Heart left ventricle (tissue), 7 donors: ENCODE data around the gene QKI.

DNA sequence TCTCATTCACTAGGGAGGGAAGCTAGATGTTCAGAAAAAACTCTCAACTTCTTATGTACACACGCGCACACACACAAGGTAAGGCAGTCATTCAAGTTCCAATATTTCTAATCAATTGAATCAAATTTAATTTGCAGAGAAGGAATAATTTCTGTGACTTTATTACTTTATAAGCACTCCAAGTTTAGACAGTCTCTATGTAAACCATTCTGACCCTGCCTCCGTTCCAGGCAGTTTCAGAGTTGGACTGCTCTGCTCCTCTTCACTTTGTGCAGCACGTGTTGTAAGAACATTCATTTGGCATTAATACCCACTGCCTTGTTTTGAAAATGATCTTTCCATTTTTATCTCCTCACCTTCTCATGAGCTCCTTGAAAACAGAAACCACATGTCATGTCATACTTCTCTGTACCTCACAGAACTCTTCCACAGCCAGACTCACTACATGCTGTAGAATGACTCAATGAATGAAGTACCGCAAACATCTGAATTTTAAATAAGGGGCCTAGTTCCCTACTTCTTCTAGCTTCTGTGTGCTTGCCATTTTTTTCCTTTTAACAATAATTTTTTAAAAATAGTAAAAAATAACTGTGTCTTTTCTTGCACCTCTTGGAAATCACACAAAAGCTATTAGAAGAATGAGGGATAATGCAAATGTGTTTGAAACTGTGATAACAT, 25.6 kb downstream of the SLC22A1 start:
- PRO-cap, 6 experiments: no peak in any of the 6 experiments
- RAMPAGE, long total RNA, 2 experiments: no peak in any of the 2 experiments
- RRBS: no CpG with 5 or more reads among the region's 5 CpGs

GRCh38 chr6:160447743-160448507, 99.7 kb downstream of the SLC22A3 start:
- PRO-cap, 6 experiments: no peak in any of the 6 experiments
- RAMPAGE, long total RNA, 2 experiments: no peak in any of the 2 experiments
- RRBS: no CpG with 5 or more reads among the region's 2 CpGs

- PRO-cap, 6 experiments: no peak in any of the 6 experiments
- RAMPAGE, long total RNA, 2 experiments: no peak in any of the 2 experiments
- RRBS: no CpG with 5 or more reads among the region's 3 CpGs
These were observed 2.9 kb downstream of the LPA start for GRCh38 chr6:160661158-160661667.

- PRO-cap, 6 experiments: no peak in any of the 6 experiments
- RAMPAGE, long total RNA, 2 experiments: no peak in any of the 2 experiments
- RRBS: no CpG with 5 or more reads among the region's 10 CpGs
These were observed 35.8 kb downstream of the PLG start for GRCh38 chr6:160737716-160738465.

DNA sequence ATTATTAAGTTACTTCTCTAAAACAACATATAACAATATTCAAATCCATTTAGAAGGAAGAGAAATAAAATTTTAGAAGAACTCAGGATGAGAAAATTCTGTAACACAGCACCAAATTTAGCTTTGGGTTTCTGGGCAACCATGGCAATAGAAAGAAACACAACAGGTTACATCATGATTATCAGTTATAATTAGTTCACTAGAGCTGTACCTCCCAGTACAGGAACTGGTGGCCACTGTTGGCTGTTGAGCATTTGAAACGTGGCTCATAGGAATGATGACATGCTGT, 23.8 kb upstream of the MAP3K4 start:
- PRO-cap, 6 experiments: peak in 1 of 6 experiments; most common plus-strand start position 217 of the sequence (in 1)
- RAMPAGE, long total RNA, 2 experiments: no peak in any of the 2 experiments
- RRBS: no CpG with 5 or more reads among the region's 1 CpG

DNA sequence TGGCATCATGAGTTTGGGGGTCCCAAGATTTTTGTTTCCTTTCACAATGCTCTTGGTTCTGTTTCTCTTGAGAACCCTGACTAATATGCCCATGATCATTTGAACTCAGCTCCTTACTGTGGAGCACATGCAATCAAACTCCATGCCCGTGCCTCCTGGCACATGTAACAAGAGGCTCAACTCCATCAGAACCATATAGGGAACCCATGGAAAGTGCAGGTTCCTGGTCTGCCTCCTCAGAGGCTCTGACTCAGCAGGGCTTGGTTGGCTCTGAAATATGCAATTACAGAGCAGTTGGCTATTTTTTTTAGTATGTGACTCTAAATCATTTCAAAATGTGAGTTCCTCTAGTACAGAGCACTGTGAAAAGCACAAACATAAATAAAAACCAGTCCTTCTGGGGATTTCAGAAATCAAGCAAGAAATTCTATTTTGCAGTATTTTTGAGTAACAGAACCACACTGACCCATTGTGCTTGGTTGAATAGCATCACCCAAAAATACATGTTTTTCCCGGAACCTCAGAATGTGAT, 13.4 kb upstream of the MAP3K4 start:
- PRO-cap, 6 experiments: no peak in any of the 6 experiments
- RAMPAGE, long total RNA, 2 experiments: no peak in any of the 2 experiments
- RRBS: no CpG with 5 or more reads among the region's 2 CpGs

- PRO-cap, 6 experiments: no peak in any of the 6 experiments
- RAMPAGE, long total RNA, 2 experiments: no peak in any of the 2 experiments
- RRBS: no CpG with 5 or more reads among the region's 4 CpGs
These were observed 55.7 kb downstream of the AGPAT4 start for GRCh38 chr6:161218165-161218474.

GRCh38 chr6:161369174-161369711, 95.4 kb upstream of the AGPAT4 start:
- PRO-cap, 6 experiments: no peak in any of the 6 experiments
- RAMPAGE, long total RNA, 2 experiments: no peak in any of the 2 experiments
- RRBS: no CpG with 5 or more reads among the region's 14 CpGs

DNA sequence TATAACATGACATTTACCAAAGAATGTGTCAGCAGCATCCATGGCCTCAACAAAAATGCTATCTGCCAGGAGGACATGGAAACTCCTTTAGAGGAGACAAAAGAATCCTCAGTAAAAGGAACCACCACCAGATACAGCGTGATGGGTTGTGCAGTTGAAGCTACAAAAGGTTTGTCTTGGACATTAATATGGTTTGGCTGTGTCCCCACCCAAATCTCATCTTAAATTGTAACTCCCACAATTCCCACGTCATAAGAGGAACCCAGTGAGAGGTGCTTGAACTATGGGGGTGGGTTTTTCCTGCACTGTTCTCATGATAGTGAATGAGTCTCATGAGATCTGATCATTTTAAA, 539.9 kb downstream of the PRKN start:
- PRO-cap, 6 experiments: peak in 5 of 6 experiments; most common plus-strand start position 127 of the sequence (in 5)
- RAMPAGE, long total RNA, 2 experiments: no peak in any of the 2 experiments
- RRBS: no CpG with 5 or more reads among the region's 2 CpGs

DNA sequence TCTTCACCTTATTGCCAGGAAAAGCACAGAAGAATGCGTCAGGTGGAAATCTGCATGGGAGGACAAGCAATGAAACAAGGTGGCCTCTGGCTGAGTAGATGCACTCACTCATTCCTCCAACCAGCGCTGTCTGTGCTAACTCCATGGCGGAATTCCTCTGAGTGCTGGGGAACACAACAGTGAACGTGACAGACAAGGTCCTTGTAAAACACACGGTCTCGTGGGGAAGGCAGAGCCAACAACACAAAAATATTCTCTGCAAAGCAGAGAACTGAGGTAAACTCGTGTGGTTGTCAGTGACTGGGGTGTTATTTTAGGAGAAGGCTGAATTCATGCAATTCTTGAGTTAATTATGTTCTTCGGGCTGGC, 339.8 kb downstream of the PRKN start:
- PRO-cap, 6 experiments: peak in 2 of 6 experiments; most common plus-strand start position 213 of the sequence (in 1); most common minus-strand start position 166 of the sequence (in 2)
- RAMPAGE, long total RNA, 2 experiments: no peak in any of the 2 experiments
- RRBS: no CpG with 5 or more reads among the region's 8 CpGs

GRCh38 chr6:162670136-162670837, 57.3 kb downstream of the PRKN start:
- PRO-cap, 6 experiments: peak in 3 of 6 experiments; most common plus-strand start chr6:162670597 (in 1); most common minus-strand start chr6:162670477 (in 3)
- RAMPAGE, long total RNA, 2 experiments: no peak in any of the 2 experiments
- RRBS: no CpG with 5 or more reads among the region's 4 CpGs

DNA sequence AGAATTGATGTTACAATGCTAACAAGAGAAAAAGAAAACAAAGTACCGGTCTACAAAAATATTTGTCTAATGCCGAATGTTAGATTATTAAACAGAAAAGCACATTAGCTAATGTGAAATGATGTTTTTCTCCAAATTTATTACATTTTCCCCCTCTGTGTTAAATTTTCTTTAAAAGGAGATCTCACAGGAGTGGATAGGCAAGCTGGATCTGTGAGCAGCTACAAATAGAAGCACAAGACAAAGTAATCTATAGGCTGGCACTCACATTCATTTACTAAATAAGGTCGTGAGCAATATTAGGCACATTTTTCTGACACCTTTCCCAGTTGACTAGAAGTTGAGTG, 205.8 kb upstream of the QKI start:
- PRO-cap, 6 experiments: peak in 3 of 6 experiments; most common minus-strand start position 215 of the sequence (in 2)
- RAMPAGE, long total RNA, 2 experiments: no peak in any of the 2 experiments
- RRBS: no CpG with 5 or more reads among the region's 3 CpGs

DNA sequence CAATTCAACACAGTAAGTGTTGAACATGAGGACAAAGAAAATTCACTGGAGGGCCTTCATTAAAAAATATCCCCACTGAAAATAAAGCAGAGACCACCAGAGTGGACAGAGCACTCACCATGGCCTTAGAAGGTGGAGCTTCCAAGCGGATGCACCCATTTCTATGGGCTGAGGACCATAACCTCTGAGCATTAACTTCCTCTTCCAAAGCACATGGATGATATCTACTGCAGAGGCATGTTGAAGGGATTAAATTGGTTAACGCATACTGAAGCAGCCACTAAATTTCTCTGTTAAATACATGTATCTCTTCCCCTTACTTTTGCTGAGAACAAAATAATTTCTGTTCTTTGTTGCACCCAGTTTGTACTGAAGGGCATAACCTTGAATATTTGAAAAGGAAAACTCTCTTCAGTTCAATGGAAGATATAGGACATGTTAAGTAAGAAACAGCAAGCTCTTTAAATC, 204.1 kb upstream of the QKI start:
- PRO-cap, 6 experiments: peak in 2 of 6 experiments; most common plus-strand start position 94 of the sequence (in 2)
- RAMPAGE, long total RNA, 2 experiments: no peak in any of the 2 experiments
- RRBS: no CpG with 5 or more reads among the region's 2 CpGs

DNA sequence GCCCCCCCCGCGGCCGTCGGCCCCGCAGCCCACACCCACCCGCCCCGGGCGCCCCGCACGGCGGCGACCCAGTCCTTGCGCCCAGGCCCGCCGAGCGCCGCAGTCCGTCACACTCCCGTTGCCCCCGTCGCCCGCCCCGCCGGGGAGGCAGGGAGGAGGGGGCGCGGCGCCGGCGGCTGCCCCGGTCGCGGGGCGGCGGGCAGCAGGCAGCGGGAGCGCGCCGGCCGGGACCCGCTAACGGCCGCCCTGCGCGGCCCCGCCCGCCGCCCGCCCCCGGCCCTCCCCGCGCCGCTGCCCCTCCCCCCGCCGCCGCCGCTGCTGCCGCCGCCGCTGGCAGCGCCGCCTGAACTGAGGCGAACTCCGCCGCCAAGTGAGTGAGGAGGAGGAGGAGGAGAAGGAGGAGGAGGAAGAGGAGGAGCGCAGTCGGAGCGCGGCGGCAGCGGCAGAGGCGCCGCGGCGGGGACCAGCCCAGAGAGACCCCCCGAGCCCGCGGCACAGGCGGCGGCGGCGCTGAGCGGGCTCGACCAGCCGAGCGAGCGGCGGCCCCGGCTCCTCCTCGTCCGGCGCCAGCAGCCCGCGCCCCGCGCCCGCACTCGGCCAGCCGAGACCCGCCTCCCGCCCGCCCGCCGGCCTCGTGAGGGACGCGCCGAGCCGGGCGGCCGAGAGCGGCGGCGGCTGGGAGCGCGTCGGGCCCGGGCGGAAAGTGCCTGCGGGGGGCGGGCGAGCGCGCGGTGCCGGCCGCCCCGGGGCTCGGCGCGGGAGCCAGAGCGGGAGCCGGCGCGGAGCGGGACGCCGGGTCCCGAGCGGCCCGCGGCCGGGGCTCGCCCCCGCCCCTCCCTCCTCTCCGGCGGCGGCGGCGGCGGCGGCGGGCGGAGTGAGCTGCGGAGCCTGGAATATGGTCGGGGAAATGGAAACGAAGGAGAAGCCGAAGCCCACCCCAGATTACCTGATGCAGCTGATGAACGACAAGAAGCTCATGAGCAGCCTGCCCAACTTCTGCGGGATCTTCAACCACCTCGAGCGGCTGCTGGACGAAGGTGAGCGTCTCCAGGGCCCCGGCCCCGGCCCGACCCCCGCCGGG, at the start of gene QKI:
TSS of gene QKI (plus strand) at position 420 of the 1,081 bp plus-strand sequence.
- PRO-cap, 6 experiments: peak in 6 of 6 experiments; most common plus-strand start position 422 of the sequence (in 6); most common minus-strand start position 350 of the sequence (in 6)
- RAMPAGE, long total RNA, 2 experiments: start-site peak on the plus strand in 1 of 2 experiments, centred at position 885 of the sequence, 107 reads per replicate
- RRBS: 2% methylated on average over 66 of the region's 168 CpGs

DNA sequence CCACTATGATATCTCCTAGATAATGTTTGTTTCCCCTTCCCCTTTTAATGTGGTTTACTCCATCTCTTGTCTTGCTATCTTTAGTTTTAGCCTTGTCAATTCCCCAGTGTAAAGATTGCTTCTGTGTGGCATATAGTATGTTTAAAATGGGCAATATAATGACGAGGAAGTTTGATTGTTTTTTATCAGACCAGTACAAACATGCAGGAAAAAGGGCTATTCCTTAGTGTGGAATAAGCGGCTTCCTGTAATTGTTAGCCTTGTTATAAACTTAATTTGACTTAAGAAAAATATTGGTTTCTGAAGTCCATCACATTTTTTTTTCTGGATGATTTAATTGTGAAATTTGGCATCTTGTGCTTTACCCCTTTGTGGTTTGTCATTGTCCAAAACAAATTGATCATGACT, 3.2 kb downstream of the QKI start:
- PRO-cap, 6 experiments: no peak in any of the 6 experiments
- RAMPAGE, long total RNA, 2 experiments: no peak in any of the 2 experiments
- RRBS: no CpG with 5 or more reads among the region's 2 CpGs

DNA sequence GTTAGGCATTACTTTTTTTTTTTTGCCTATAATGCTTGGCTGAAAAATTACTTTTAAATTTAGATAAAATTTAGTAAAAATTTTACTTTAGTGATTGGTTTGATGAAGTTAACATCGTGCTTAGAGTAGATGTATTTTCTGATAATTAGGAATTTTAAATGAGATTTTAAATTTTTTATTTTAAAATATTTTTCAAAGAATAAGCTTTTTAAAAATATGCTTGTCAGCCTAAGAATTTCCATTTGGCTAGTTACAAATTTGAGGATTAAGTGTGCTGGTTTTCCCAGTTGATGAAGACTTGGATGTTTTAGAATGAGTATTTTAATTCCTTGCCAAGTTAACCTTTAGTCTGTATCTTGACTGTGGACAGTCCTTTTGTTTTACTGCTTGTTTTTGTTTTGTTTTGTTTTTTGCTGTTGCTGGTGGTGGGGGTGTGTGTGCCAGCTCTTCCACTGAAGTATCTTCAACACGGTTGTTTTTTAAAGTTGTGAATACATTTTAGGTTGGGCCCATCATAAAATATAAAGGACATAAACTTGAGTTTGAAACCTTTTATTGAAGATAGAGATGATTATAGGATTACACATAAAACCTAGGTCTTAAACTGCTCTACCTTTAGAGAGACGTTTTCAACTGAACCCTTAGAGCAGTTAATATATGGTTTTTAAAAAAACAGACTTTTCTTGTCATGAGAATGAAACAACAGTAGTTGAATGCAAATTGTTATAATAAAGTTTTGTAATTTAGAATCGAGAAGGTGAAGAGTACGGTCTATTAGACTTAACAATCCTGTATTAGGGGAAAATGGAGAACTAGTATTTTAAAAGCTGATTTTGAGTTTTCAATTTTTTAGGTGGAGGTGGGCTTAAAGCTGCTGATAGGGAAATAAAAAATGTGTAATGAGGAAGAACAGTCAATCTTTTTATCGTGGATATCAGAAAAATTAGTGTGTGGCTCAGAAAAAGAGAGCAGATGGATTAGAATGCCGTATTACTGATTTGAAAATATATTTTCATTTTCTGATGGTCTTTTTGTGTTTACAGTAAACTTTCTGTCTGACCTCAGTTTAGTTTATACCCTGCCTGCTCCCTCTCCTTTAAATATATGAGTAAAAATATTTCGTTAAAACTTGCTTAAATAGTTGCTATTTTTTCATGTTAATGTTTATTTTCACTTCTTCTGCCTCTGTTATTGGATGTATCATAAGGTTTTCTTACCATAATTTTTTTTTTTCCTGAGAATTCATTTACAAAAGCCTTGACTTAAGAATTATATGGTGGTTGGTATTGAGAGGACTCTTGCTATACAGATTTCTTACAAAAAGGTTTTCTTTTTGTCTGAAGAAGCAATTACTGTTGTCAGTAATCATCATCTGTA, 4.1 kb downstream of the QKI start:
- PRO-cap, 6 experiments: peak in 1 of 6 experiments; most common plus-strand start position 749 of the sequence (in 1)
- RAMPAGE, long total RNA, 2 experiments: no peak in any of the 2 experiments
- RRBS: no CpG with 5 or more reads among the region's 8 CpGs

DNA sequence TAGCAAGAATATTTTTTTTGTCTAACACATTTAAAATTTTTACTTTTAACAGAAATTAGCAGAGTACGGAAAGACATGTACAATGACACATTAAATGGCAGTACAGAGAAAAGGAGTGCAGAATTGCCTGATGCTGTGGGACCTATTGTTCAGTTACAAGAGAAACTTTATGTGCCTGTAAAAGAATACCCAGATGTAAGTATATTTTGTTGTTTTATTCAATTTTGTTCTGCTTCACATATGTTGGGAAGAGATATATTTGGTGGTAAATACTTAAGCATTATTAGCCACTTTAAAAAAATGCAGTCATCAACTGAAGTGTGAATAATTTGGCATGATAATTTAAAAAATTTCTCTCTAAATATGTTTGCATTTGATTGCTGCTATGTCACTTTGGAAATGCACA, 40.7 kb downstream of the QKI start:
- PRO-cap, 6 experiments: peak in 1 of 6 experiments; most common plus-strand start position 55 of the sequence (in 1)
- RAMPAGE, long total RNA, 2 experiments: start-site peak on the plus strand in 1 of 2 experiments, centred at position 72 of the sequence, 195 reads per replicate
- RRBS: no CpG with 5 or more reads among the region's 1 CpG

DNA sequence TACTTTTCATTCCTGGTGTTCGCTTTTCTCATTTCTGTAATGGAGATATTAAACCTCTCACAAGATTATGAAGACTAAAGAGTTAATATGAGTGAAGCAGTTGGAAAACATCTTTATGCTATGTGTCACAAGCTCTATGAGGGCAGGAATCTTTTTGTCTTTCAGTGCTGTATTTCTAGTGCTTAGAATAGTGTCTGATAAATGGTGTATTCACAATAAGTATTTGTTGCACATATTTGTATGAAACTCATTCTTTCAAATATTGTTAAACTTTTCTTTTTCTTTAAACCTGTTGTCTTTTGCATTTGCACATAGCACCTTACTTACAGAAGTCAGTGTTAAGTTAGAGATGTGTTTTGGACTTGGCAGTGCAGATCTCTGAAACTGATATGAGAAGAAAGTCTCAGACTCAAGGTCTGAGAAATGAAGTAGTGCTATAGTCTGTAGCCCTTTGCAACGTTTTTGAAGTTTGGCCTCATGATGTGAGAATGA, 43.8 kb downstream of the QKI start:
- PRO-cap, 6 experiments: no peak in any of the 6 experiments
- RAMPAGE, long total RNA, 2 experiments: no peak in any of the 2 experiments
- RRBS: no CpG with 5 or more reads among the region's 2 CpGs

GRCh38 chr6:163464617-163465655, 50.4 kb downstream of the QKI start:
- PRO-cap, 6 experiments: peak in 1 of 6 experiments; most common plus-strand start chr6:163465511 (in 1)
- RAMPAGE, long total RNA, 2 experiments: no peak in any of the 2 experiments
- RRBS: no CpG with 5 or more reads among the region's 6 CpGs

- PRO-cap, 6 experiments: peak in 1 of 6 experiments; most common plus-strand start chr6:163483246 (in 1)
- RAMPAGE, long total RNA, 2 experiments: no peak in any of the 2 experiments
- RRBS: no CpG with 5 or more reads among the region's 4 CpGs
These were observed 68.4 kb downstream of the QKI start for GRCh38 chr6:163482849-163483475.